Mesangial cell (primary cell): ENCODE measurements around the genes DLX5 and BAIAP2L1.

DNA sequence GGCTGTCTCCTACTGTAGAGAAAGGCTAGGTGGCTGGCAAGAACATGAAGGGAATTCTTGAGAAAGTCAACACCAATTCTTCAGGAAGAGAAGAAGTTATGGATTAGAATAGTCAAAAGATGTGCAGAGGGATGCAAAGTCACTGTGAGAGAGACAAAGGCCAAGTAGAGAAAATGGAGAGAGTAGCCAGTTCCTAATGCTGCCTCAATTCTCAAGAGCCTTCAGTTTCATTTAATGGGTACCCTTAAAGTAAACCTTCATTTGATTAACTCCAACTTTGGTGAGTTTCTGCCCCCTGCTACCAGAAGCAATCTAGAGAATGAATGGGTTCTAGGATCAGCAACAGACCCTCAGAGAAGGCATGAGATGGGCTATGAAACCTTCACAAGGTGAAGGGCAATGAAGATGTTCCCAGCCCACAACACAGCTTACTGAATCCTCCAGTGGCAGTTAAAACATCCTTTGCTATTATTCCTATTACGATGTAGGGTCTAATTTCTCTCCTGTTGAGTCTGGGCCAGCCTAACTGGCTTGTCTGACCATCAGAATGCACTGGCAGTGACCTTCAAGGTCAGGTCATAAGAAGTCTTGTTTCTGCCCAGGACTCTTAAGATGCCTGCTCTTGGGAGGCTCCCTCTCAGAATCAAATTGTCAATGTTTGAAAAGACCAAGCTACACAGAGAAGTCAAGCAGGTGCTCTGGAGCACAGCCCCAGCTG, 159.1 kb downstream of the SLC25A13 start:
- RAMPAGE, long total RNA = no peak

- RAMPAGE, long total RNA = no peak
Observed at GRCh38 chr7:96321053-96321604, 769 bp downstream of the SLC25A13 start.

- RAMPAGE, long total RNA = no peak
Observed at GRCh38 chr7:97011541-97012117, 6.3 kb downstream of the DLX6 start.

DNA sequence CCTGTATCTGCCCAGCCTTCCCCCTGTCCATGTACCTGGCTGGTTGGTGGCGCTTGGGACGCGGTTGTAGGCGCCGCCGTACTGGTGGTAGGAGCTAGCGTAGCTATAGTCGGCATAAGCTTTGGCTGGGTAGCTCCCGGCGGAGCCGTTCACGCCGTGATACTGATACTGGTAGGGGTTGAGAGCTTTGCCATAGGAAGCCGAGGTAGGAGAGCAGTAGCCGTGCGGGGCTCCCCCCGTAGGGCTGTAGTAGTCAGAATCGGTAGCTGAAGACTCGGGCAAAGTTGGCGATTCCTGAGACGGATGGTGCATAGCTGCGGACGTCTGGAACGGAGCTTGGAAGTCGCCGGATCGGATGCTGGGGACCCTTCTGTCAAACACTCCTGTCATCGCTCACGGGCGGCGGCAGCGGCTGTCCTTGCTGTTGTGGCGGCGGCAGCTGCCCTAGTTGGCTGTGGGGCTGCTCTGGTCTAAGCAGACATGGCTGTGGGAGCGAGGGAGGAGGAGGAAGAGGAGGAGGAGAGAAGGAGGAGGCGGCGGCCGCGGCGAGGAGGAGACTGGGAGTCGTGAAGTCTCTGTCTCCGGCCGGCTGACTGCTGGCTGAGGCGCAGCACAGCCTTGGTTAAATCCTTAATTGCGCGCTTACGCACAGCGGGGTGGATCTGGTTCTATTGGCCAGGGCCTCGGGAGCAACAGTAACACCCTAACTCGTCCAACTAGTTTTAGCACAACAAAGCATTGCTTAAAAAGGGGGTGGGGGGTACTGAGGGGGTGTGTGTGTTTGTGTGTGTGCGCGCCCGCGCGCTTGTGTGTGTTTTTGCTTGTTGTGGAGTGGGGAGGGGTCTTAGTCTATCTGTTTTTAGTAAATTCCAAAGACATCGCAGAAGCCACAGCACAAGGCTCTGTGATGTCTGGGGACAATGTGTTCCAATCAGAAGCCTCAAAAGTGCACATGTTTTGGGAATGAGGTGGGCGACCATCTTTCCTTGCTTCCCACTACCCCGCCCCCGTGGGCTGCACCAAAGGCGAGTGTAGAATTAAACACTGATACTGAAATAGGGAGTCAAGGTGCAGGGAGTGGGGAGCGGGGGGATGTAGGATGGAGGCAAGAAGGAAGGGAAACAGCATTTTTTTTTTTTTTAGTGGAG, at the start of gene DLX5:
Gene DLX5 (minus strand): TSS at position 598 of the 1,148 bp plus-strand sequence.
- RAMPAGE, long total RNA = no peak

GRCh38 chr7:97450742-97451133, 281.1 kb upstream of the TAC1 start:
- RAMPAGE, long total RNA = no peak

GRCh38 chr7:98117849-98118314, 11.2 kb downstream of the LMTK2 start:
- RAMPAGE, long total RNA = no peak

DNA sequence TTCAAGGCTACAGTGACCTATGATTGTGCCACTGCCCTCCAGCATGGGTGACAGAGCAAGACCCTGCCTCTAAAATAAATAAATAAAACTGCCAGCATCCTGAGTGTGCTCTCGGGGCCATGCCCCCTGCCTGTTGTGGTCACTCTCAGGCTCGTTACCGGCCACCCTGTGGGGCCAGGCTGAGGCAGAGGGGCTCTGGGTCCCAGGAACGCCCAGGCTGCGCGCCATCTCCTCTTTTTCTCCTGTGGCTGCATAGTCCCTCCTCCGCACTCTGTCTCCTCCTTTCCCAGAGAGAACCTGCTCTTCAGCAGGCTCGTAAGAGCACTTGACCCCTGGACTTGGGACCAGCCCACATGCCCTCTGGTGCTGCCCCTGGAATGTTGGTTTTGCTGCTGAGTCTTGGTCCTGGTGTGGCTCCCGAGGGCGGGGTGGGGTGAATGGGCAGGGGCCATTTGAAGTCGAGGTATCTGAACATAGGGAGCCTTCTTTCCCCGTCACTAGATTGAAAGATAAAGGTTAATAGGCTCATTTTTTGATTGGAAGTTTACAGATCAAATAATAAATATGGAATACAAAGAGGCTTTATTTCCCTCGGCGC, 6.6 kb upstream of the BHLHA15 start:
- RAMPAGE, long total RNA = no peak

DNA sequence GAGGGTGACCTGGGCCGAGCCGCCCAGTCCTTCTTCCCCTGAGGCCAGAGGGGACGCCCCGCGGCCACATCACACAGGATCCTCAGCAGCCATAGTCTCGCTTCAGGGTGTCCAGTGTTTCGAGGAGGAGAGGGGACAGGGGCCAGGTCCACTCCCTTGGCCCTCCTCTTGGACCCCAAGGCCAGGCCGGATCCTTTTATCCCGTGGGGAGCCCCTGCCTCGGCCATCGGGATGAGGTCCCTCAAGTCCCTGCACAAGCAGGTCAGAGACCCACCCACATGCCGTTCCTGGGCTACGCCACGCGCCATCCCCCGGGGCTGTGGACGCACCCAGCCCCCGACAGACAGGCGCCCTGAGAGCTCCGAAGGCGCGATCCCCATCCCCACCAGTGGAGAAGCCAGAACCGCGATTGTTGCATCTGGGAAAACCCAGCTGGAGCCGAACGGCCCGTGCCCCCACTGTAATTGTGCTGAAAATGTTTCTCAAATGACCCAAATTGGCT, 3.7 kb downstream of the BHLHA15 start:
- RAMPAGE, long total RNA = no peak

GRCh38 chr7:98252253-98252776, 283 bp upstream of the TECPR1 start:
- RAMPAGE, long total RNA = start-site peak on the plus strand at chr7:98252348-98252364, 11 reads

DNA sequence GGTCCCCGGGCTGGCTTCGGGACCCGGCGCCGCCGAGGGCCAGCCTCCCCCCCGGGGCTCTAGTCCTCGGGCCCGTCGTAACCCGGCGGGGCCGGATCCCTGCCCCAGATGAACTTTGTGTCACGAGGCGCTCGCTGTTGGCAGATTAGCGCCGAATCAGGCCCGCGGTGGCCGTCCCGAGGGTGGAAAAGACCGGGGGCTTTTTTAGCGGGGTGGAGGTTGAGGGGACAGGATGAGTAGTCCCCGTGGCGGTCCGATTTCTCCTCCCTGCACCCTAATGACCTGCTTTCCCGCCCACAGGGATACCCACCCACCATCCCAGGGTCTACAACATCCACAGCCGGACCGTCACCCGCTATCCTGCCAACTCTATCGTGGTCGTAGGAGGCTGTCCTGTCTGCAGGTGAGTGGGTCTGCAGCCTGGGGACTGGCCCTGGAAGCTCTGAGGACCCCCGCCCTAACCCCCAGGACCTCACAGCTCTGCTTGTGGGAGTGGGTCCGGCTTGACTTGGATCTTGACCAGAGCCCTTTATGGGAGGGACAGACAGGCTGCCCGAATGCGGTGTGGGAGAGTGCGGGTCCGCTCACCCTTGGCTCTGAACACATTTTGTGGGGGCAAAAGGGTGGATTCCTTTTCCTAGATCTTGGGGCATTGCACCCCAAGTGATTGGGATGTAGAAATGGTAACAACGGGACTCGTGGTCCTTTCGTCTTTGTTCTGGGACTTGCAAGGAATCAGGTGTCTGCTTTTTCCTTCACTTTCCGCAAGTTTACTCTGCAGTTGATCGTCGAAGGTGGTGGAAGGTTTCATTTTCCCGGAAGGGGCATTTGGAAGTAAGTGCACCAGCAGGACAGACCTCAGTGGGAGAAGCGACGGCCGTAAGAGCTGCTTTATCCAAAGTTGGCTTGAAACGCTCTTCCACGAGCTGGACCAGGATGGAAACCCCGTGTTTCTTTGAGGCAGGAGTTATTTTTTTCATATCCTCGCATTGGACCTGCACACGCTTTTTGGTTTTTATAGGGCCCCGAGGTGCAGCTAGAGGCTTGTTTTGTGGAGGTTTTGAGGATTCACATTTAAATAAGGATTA, 909 bp downstream of the BRI3 start:
- RAMPAGE, long total RNA = no peak

- RAMPAGE, long total RNA = no peak
Observed at GRCh38 chr7:98290779-98291639, 9.5 kb downstream of the BRI3 start.

- RAMPAGE, long total RNA = no peak
Observed at GRCh38 chr7:98366602-98366991, 34.3 kb downstream of the BAIAP2L1 start.

- RAMPAGE, long total RNA = no peak
Observed at GRCh38 chr7:98372861-98373377, 28.0 kb downstream of the BAIAP2L1 start.

GRCh38 chr7:98400198-98401244, at the start of gene BAIAP2L1:
BAIAP2L1 (minus strand) TSS chr7:98401090.
- RAMPAGE, long total RNA = no peak

- RAMPAGE, long total RNA = no peak
Observed at GRCh38 chr7:98401245-98401506, 286 bp upstream of the BAIAP2L1 start.

DNA sequence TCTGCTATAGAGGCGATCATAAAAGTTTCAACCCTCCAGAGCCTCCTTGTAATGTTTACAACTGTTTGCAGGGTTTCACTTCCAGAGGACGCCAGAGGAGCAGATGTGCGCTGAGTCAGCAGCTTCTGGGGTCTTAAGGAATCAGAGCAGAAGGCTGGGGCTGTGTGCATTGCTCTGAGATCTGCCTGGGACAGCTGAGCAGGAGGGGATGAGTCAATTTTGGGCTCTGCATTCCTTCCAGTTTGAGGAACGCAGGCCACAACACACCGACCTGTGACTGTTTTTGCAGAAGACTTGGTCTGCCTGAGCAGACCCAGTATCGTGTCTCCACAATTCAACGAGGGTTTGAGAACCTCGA, 98.2 kb downstream of the TMEM130 start:
- RAMPAGE, long total RNA = no peak

GRCh38 chr7:98816116-98816775, 53.6 kb downstream of the TMEM130 start:
- RAMPAGE, long total RNA = no peak

DNA sequence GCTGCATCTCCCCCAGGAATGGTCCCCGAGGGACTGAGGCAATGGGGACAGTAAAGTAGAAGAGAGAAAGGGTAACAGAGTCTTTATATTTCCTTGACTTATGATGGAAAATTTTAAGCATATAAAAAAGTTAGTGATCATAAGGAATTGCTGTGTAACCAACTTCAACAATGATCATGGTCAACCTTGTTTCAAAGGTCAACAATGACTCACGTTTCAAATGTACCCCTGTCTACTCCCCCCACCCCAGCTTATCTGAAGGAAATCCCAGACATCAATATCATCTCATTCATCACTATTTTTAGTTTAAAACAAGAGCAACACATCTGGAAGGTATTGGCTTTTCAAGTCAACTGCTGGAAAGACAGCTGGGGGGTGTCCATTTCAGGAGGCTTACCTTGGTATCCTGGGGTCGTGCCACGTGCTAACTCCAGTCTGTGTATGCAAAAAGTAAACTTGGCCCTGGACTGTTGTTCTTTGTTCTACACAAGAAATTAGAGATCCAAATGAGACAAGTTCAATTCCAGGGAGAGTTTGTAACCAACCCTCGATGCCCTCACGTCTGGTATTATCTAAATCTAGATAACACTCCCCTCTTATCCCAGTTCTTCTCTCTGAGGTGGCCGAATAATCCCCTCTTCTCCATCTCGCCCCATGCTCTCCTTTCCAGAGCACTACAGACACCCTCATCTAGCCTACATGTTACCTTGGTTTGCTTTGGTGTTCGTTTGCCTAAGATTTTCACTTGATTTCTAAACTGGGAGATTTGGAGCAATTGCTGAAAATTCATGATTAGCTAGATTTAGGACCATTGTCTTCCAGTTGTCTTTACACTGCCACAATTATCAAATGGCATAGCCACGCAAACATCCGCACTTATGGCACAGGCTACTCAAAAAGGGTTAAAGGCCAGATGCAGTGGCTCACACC, 92.7 kb downstream of the SMURF1 start:
- RAMPAGE, long total RNA = no peak

GRCh38 chr7:99107359-99107814, 36.5 kb downstream of the SMURF1 start:
- RAMPAGE, long total RNA = no peak

- RAMPAGE, long total RNA = no peak
Observed at GRCh38 chr7:99127532-99128113, 16.3 kb downstream of the SMURF1 start.